Anterior vena cava (tissue), 1 donor: ENCODE results near the genes MRPL1, FRAS1 and FGF5.

- PRO-cap, result no peak
These were observed 19.2 kb upstream of the MRPL1 start for GRCh38 chr4:77843288-77843992.

- PRO-cap, result bidirectional peak, plus-strand start at chr4:77862832, minus-strand start at chr4:77862717; unidirectional peak, plus-strand start at chr4:77863080
These were observed at the start of gene MRPL1 for GRCh38 chr4:77862576-77863358. Gene MRPL1, plus strand, starts transcription at chr4:77862830.

DNA sequence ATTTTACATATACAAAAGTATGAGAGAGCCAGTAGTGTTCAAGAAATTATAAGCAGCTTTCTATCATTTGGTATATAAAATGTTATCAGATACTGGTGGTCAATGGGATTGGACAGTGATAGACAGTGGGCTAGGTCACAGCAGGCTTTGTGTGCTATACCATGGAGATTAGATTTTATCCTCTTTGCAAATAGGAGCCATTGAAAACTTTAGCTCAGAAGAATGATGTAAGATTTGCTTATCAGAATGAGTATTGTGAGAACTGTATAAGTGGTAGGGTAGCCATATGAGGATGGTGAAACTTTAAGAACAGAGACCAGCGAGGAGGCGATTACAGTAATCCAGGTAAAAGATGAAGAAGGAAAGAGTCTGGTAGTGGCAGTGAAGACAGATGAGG is 37.9 kb downstream of the MRPL1 start:
- PRO-cap, result no peak

- PRO-cap, result unidirectional peak, plus-strand start at chr4:78057345; bidirectional peak, plus-strand start at chr4:78058077, minus-strand start at chr4:78058028
These were observed at the start of gene FRAS1 for GRCh38 chr4:78057117-78058225. Gene FRAS1, plus strand, starts transcription at chr4:78057323.

DNA sequence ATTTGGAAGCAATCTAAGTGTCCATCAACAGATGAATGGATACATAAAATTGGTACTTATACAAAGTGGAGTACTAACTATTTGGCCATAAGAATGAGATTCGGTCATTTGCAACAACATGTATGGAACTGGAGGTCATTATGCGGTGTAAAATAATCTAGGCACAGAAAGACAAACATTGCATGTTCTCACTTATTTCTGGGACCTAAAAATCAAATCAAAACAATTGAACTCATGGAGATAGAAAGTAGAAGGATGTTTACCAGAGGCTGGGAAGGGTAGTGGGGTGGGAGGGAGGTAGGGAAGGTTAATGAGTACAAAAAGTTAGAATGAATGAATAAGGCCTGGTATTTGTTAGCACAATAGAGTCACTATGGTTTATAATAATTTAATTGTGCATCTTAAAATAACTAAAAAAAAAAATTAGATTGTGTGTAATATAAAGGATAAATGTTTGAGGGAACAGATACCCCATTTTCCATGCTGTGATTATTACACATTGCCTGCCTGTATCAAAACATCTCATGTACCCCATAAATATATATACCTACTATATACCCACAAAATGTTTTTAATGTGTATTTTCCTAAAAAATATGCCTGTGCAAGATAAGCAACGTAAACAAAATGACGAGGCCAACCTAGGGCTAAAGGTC is 76.1 kb downstream of the FRAS1 start:
- PRO-cap, result no peak

- PRO-cap, result no peak
These were observed 70.3 kb upstream of the ANXA3 start for GRCh38 chr4:78481176-78481746.

GRCh38 chr4:78561314-78562214 is 10.0 kb downstream of the ANXA3 start:
- PRO-cap, result no peak

DNA sequence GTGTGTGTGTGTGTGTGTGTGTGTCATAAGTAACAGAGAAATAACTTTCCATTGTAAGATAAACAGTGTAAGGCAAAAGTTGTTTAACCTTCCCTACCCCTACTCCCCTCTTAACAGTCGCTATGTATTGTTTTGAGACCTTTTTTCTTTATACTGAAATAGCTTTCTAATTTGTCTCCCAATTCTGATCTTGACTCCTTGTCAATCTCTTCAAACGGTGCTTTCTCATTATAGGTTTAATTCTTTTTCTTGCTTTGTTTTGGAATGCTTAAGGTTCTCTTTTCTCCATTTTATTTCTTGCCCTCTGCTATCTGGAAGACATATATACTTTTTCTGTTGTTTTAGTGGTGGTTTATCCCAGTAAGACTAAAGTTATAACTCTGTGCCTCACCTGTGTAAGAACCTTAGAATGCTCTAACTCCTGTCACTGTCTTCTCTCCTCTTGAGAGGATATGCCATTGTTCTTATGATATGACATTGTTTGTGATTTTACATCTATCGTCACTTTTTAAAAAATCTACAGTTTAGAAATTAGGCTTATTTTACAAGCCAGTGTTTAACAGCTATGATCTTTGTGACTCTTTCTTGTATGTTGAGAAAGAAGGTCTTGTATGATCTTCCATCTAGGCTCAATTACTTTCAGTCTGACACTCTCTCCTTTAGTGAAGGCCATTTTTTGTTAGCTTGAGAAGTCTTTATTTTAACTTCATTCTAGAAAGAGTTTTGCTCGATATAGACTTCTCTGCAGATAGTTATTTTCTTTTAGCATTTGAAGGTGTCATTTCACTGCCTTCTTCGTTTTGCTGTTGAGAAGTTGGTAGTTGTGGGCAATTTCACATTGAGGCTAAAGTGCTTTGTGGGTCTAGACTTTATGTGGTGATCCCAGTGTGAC is 25.5 kb downstream of the BMP2K start:
- PRO-cap, result no peak

DNA sequence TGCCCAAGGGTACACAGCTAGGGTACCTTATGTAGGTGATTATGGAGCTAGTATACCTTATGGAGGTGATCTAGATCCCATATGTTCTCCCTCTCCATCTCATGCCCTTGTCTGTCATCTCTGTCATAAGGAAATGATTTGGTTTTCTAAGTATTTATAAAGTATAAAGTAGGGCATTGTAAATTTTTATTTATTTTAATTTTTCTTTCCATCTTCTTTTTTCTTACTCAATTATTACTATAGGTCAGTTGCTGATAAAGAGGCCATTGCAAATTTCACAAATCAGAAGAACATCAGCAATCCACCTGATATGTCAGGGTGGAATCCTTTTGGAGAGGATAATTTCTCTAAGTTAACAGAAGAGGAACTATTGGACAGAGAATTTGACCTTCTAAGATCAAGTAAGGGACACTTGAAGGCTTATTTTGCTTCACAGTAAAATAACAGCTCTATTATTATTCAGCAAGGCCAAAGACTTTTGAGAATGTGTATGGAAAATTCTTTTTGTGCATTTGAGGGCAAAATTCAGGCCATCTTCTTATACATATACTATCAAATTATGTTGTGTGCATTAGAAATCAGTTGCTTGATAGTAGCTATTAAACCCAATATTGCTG is 60.6 kb downstream of the PAQR3 start:
- PRO-cap, result no peak

GRCh38 chr4:79964072-79965179 is 108.6 kb downstream of the ANTXR2 start:
- PRO-cap, result no peak

GRCh38 chr4:80124669-80125795 is 52.0 kb upstream of the ANTXR2 start:
- PRO-cap, result no peak

DNA sequence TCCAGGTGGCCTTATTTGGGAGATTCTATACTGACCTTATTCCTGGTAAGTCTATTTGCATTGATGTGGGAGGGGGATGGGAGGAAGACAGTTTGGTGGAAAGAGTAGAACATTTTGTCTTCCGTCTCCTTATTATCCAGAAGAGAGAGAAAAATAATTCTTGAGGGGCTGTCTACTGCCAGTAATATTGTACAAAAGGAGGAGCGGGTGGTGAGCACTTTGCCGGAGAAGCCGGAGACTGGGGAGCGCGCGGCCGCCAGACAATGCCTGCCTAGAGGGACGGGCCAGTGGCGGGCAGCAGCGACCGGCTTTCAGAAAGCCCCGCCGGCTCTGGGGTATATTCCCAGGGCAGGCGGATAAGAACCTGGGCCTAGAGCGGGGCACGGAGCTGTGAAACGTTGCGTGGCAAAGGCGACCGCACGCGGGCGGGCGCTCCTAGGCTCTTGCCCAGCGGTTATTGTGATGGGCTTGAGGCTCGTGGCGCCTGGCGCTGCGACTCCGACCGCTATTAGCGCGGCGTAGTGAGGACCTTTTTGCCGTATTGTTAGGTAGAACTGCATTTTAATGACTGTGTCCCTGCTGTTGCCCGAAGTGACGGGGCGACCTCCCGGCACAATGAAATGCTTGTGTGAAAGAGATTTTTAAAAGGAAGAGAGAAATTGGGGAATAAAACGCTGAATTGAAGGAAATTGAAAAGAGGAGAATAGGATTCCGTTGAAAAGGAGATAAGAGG is 582 bp downstream of the PRDM8 start:
- PRO-cap, result no peak

DNA sequence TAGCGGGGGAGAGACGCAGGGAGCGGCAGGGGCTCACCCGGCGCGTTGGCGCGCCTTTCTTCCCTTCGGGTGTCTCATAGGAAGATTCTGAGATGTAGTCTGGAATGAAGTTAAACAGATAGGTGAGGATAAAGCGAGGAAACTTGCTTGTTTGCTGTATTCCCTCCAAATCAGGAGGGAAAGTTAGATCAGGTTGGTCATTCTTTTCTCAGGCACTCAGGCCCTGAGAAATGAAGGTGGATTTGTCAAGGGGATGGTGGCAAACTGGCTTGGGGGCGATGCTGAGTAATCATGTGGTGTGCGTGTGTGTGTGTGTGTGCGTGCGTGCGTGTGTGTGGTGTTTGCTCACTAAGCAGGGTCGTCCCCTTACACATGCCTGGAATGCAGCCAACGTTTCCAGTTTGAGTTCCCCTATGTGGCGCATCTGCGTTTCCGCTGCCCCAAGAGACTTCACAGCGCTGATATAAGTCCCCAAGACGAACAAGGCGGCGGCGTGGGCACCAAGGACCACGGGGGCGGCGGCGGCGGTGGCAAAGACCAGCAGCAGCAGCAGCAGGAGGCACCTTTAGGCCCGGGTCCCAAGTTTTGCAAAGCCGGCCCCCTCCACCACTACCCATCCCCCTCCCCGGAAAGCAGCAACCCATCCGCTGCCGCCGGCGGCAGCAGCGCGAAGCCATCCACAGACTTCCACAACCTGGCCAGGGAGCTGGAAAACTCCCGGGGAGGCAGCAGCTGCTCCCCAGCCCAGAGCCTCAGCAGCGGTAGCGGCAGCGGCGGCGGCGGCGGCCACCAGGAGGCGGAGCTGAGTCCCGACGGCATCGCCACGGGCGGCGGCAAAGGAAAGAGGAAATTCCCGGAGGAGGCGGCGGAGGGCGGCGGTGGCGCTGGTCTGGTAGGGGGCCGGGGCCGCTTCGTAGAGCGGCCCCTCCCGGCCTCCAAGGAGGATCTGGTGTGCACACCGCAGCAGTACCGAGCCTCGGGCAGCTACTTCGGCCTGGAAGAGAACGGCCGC is 4.6 kb downstream of the PRDM8 start:
- PRO-cap, result bidirectional peak, plus-strand start at position 836 of the sequence, minus-strand start at position 754 of the sequence

DNA sequence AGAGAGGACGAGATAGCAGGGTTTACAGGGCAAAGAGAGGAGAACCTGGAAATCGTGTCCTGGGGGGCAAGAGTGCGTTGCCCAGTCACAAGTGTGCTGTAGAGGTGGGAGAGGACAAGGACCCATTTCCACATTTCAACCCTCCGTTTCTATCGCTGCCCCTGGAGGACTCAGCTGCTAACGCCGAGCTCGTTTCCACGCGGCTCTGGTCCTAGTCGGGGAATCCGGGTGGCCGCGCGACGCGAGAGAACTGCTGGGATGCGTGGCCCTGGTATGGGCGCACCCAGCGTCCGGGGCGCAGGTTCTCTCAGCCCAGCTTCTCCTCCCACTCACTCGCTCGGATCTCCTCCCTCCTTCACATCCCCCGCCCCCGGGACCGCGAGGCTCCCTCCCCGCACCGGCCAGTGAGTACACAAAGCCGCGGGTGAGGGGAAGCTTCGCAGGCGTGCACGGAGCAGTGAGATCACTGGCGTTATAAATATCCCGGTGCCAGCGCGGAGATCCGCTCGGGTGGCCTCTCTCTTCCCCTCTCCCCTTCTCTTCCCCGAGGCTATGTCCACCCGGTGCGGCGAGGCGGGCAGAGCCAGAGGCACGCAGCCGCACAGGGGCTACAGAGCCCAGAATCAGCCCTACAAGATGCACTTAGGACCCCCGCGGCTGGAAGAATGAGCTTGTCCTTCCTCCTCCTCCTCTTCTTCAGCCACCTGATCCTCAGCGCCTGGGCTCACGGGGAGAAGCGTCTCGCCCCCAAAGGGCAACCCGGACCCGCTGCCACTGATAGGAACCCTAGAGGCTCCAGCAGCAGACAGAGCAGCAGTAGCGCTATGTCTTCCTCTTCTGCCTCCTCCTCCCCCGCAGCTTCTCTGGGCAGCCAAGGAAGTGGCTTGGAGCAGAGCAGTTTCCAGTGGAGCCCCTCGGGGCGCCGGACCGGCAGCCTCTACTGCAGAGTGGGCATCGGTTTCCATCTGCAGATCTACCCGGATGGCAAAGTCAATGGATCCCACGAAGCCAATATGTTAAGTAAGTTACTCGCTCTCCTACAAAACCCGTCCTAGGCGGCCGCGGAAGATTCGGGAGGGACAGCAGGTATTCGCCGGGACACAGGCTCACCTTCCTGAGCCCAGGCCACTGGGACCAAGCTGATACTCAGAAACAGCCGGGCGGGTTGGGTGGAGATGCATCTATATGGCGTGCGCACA is at the start of gene FGF5:
Gene FGF5, plus strand, starts transcription at position 505 of the 1,199 bp plus-strand sequence.
- PRO-cap, result bidirectional peak, plus-strand start at position 415 of the sequence, minus-strand start at position 406 of the sequence

DNA sequence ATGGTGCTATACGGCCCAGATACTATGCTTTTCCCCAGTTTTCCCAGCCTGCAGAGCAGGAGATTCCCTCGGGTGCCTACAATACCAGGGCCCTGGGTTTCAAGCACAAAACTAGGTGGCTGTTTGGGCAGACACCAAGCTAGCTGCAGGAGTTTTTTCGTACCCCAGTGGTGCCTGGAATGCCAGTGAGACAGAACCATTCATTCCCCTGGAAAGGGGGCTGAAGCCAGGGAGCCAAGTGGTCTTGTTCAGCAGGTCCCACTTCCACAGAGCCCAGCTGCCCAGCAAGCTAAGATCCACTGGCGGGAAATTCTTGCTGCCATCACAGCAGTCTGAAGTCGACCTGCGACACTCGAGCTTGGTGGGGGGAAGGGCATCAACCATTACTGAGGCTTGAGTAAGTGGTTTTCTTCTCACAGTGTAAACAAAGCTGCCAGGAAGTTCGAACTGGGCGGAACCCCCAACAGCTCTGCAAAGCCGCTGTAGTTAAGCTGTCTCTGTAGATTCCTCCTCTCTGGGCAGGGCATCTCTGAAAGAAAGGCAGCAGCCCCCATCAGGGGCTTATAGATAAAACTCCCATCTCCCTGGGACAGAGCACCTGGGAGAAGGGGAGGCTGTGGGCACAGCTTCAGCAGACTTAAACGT is 104.1 kb downstream of the CFAP299 start:
- PRO-cap, result no peak

DNA sequence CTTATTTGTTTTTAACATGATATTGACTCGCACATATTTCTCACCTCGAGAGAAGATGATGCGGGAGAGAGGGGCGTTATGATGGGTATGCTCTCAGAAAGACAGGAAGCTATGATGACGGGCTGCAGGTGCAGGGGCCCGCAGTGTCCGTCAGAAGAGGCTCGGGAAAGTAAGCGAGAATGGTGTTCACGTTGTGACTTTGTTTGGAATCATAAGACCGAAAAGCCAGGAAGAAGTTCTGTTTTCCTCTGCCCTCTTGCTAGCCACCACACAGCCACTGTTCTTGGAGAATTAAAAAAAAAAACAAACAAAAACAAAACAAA is 403 bp upstream of the BMP3 start:
- PRO-cap, result no peak

- PRO-cap, result no peak
These were observed 2.3 kb downstream of the BMP3 start for GRCh38 chr4:81032705-81033318.

GRCh38 chr4:81676625-81676899 is 204.9 kb upstream of the RASGEF1B start:
- PRO-cap, result no peak

DNA sequence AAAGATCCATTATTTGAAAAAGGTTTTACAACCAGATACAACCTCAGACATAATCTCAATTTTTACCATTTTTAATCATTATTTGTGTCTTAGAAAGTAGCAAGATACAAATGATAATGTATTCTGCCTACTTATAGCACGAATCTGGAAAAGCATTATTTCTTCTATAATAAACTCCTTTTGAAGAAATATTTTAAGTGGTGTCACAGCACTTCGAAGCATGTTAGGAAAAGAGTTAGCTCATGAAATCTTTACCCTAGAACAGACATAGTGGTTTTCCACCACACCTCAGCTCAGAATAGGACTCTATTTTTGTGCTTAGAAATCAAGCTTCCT is 345.0 kb downstream of the HNRNPD start:
- PRO-cap, result no peak

DNA sequence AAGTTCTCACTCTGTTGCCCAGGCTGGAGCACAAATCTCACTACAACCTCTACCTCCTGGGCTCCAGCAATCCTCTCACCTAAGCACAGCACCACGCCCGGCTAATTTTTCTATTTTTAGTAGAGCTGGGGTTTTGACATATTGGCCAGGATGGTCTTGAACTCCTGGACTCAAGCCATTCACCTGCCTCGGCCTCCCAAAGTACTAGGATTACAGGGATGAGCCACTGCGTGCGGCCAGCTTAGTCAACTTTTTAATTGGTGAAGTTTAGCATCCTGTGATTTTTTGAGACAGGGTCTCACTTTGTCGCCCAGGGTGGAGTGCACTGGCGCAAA is 8.4 kb downstream of the HNRNPDL start:
- PRO-cap, result no peak